Gallbladder (tissue), 1 donor: ENCODE measurements around the gene SPATA21.

GRCh38 chr1:15632982-15633776 lies 15.9 kb downstream of the DDI2 start:
- PRO-cap: no peak

GRCh38 chr1:15640630-15641164 lies 18.8 kb upstream of the RSC1A1 start:
- PRO-cap: no peak

DNA sequence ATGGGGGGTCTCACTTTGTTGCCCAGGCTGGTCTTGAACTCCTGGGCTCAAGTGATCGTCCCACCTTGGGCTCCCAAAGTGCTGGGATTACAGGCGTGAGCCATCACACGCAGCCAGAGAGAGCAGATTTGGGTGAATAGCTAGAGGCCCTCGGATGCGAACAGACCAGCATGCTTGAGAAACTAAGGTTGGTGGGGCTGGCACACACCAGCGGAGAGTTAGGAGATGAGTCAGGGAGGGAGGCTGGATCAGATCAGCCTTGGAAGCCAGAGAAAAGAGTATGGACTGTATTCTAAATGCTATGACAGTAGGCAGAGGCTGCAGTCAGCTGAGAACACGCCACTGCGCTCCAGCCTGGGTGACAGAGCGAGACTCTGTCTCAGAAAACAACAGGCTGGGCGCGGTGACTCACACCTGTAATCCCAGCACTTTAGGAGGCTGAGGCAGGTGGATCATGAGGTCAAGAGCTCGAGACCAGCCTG lies 4.0 kb upstream of the PLEKHM2 start:
- PRO-cap: no peak

DNA sequence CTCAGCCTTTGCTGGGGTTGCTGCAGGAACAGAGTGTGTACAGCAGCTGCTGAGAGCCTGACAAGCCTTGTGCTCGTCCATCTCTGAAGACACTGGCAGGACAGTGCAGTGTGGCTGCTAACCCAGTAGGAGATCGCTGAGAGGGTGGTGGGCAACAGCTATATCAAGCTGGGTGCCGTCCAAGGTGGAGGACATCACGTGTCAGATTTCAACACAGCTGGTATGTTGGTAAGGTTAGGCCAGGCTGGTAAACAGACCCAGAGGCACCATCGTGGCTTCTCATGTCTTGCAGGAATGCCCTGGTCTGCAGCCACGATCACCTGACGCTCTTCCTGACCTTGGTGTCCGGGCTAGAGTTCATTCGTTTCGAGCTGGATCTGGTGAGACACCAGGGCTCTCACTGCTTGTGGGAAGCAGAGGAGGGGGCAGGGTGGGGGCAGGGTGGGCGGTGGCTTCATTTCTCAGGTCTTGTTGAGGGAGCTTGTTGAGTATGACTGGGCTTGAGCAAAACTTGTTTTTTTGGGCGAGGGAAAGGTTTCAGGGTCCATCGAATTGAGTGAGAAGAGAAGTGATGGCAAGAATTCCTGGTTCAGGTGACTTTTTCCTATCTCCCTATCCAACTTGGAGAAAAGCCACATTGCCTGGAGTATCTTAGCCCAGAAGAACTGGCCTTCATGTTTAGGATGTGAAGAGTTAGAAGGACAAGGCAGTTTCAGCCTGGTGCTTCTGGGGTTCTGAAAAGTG lies 17.6 kb upstream of the SLC25A34 start:
- PRO-cap: no peak

- PRO-cap: bidirectional peak, plus-strand start at chr1:15848663, minus-strand start at chr1:15848606; bidirectional peak, plus-strand start at chr1:15849131, minus-strand start at chr1:15848847
These were observed 1.1 kb downstream of the SPEN start for GRCh38 chr1:15848494-15849026.

DNA sequence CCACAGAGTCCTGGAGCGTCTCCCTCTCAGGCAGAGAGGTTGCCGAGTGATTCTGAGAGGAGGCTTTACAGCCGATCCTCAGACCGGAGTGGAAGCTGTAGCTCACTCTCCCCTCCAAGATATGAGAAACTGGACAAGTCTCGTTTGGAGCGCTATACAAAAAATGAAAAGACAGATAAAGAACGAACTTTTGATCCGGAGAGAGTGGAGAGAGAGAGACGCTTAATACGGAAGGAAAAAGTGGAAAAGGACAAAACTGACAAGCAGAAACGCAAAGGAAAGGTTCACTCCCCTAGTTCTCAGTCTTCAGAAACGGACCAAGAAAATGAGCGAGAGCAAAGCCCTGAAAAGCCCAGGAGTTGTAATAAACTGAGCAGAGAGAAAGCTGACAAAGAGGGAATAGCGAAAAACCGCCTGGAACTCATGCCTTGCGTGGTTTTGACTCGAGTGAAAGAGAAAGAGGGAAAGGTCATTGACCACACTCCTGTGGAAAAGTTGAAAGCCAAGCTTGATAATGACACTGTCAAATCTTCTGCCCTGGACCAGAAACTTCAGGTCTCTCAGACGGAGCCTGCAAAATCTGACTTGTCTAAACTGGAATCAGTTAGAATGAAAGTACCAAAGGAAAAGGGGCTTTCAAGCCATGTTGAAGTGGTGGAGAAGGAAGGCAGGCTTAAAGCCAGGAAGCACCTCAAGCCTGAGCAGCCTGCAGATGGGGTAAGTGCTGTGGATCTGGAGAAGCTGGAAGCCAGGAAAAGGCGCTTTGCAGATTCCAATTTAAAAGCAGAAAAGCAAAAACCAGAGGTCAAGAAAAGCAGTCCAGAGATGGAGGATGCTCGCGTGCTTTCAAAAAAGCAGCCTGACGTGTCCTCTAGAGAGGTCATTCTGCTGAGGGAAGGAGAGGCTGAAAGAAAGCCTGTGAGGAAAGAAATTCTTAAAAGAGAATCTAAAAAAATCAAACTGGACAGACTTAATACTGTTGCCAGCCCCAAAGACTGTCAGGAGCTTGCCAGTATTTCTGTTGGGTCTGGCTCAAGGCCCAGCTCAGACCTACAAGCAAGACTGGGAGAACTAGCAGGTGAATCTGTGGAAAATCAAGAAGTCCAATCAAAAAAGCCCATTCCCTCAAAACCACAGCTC lies 47.1 kb downstream of the ZBTB17 start:
- PRO-cap: no peak

- PRO-cap: no peak
These were observed 39.9 kb downstream of the ZBTB17 start for GRCh38 chr1:15935859-15936617.

DNA sequence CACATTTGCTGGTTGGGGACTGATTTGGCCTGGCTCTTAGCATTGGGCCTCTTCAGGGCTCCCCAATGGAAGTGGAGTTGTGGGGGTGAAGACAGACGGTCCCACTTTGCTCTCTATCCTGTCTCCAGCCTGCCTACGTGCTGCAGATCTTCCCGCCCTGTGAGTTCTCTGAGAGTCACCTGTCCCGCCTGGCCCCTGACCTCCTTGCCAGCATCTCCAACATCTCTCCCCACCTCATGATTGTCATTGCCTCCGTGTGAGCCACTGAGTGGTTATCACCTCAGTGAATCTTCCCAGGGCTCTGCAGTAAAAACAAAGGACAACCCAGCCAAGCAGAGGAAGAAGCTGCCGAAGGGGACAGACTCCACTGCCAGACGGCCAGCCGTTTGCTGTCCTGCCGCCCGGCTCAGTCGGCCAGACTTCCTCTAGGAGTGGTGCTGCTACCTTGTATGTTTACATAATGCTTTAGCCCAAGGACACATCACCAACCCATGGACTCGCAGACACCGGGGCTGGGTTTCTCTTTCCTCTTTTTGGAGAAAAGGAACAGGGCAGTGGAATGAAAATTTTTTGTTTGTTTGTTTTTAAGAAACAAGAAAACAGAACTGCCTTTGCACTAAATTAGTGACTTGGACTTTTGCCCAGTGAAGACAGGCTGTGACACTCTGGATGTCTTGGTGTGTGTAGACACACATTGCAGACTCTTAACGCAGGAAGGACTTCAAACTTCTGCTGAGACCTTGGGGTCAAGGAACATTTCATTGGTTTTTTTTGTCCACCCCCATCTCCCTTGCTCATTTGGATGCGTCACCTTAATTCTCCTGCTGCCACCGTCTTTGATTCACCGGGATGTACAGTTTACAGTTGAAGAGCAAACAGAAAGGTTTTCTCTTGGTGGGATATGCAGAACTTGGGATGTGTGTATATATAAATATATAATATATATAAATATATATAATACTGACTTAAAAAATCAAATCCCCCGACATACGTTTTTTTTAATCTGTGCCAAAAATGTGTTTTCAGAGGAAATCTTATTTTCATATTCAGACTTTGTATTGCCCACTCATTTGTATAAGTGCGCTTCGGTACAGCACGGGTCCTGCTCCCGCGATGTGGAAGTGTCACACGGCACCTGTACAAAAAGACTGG lies 36.4 kb downstream of the ZBTB17 start:
- PRO-cap: no peak

- PRO-cap: bidirectional peak, plus-strand start at chr1:16018236, minus-strand start at chr1:16018043
These were observed 222 bp upstream of the HSPB7 start for GRCh38 chr1:16018161-16018368.

- PRO-cap: bidirectional peak, plus-strand start at chr1:16068831, minus-strand start at chr1:16068599
These were observed 4.9 kb downstream of the FAM131C start for GRCh38 chr1:16068334-16069077.

GRCh38 chr1:16153612-16154188 lies 2.2 kb downstream of the EPHA2 start:
- PRO-cap: no peak

DNA sequence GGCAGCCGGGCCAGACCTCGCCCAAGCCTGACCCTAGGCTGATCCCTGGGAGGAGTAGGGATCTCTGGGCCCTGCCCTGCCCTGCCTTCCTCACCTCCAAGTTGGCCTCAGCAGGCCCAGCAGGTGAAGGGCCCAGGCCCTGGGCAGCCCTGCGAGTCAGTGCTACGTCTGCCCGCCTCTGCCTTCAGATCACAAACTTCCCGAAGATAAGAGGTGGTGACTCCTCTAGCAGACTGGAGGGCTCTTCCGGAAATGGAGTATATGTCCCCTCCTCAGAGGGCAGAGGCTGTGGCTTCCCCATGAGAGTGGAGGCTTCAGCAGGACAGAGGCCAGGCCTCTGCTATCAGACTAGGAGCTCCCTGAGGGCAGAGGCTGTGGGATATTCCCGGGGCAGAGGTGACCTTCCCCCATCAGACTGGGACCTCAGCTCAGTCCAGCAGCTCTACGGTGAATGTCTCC lies 15.8 kb upstream of the EPHA2 start:
- PRO-cap: unidirectional peak, minus-strand start at position 180 of the sequence

GRCh38 chr1:16180332-16180830 lies 24.5 kb upstream of the EPHA2 start:
- PRO-cap: no peak

- PRO-cap: no peak
These were observed 8.6 kb downstream of the CPLANE2 start for GRCh38 chr1:16228252-16228912.

DNA sequence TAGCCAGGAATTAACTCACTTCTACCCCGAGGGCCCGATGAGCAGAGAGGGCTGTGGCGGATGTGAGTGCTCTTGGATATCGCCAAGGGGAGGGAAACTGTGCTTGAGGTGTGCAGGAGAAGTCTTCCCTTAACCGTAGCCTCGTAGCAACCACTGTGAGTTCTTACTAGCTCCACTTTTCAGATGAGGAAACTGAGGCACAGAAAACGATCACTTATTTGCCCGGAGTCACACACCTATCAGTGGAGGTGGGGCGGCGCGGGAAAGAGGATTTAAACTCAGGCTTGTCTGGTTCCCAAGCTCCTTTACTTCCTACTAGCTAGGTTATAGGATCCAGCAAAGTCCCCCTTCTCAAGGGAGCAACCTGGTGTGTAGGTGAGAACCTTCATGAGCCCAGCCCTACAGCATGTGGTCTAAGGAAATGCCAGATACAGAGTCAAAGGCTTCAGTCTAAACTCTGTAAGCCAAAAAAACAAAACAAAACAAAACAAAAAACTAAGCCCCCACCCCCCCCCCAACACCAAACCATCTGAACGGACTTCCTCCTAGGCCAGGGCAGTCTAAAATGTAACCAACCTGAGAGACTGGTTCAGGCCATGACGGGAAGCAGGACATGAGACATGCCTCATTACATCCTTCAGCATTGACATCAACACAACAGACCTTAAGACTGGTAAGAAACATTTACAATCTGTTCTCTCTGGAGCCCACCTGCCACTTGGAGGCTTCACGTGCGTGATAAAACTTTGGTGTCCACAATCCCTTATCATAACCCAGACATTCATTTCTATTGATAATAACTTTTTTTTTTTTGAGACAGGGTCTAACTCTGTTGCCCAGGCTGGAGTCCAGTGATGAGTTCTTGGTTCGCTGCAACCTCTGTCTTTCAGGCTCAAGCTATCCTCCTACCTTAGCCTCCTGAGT lies 733 bp upstream of the FBXO42 start:
- PRO-cap: no peak

DNA sequence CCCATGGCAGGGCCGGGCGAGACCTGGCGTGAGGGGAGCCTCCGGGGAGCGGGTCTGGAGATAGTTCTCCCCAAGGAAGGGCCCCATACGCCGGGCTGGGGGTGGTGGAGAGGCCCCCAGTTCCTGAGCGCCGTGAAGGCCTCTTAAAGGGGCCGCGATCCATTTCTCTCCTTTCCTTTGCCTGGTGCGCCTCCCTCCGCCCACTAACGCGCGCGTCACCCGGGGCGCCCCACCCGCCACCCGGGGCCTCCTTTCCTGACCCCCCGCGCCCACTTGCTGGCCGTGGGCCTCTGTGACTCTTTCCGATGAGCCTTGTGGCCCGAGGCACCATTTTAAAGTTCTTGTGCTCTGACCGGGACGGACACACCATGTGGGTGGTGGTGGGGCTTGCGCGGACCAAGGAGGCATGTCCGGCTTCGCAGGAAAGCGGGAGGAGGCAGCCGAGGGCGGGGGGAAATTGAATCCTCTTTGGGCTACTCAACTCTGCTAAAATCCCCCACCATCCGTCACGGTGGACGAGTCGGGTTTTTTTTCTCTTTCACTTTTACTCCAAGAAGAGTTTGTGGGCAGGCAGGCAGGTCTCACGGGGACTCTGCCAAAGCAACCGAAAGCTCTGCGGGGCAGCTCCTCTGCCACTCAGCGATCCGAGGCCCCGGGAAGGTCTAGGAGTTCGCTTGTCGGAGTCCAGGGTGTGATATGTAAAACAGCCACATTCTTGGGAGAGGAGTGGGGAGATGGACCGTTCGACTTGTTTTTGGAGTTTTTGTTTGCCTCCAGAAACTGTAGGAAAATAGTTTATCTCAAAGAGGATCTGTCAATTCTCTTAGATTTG lies 501 bp downstream of the SZRD1 start:
- PRO-cap: bidirectional peak, plus-strand start at position 206 of the sequence, minus-strand start at position 145 of the sequence; bidirectional peak, plus-strand start at position 276 of the sequence, minus-strand start at position 408 of the sequence; bidirectional peak, plus-strand start at position 552 of the sequence, minus-strand start at position 664 of the sequence

GRCh38 chr1:16394985-16395388 lies 27.9 kb downstream of the SZRD1 start:
- PRO-cap: no peak

- PRO-cap: no peak
These were observed at the start of gene SPATA21 for GRCh38 chr1:16437283-16437660. SPATA21 (minus strand) TSS chr1:16437424.

GRCh38 chr1:16472530-16472969 lies 32.0 kb downstream of the NECAP2 start:
- PRO-cap: no peak

DNA sequence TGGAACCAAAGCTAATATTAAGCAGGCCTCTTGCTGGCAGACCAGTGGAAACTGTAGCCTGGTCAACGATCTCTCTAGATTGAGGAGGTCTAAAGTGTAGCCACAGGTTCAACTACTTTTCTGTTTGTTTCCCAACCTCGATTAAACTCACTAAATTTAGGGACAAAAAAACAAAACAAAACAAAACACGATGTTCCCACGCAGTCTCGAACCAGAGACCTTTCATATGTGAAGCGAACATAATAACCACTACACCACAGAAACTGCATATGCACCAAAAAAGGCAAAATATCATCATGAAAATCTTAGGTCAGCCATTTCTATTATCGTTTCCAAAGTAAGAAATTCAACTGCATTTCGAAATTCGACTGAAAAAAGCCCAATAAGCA lies 106.9 kb downstream of the NECAP2 start:
- PRO-cap: no peak